ENCODE data around the gene SLC38A1.

DNA sequence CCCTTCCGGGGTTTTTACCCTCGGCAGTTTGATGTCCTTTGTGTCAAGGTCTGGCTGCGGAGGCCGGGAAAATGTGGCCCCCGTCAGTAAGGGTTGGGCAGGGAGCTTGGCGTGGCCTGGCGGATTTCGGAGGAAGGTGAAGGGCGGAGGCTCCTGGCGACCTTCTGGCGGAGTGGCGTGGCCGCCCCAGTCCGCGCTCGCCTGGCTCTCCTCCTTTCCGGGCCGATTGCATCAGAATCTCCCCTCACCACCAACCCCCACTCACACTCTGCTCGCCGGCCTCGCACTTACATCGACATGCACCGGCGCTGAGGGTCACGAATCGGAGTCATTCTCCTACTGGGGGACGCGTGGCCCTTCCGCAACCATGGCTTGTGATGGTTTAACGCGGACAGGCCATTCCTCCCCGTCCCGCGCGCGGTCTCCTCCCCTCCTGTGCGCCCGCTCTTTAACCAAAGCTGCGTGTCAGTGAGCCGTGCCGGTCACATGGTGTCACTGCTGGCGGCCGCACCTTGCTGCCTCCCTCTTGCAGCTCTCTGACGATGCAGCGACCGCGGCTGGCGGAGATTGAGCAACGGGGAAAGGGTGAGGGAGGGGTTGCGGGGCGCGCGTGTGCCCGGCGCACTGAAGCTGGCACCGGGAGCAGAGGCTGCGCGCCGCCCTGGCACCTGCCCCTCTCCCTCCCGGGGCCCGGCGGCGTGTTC is at the start of gene SLC38A1:
SLC38A1 (minus strand) TSS at position 470 of the 704 bp plus-strand sequence.
- PRO-cap = bidirectional peak, plus-strand start at position 266 of the sequence, minus-strand start at position 174 of the sequence; bidirectional peak, plus-strand start at position 624 of the sequence, minus-strand start at position 439 of the sequence
- RAMPAGE, long total RNA, 4 experiments = start-site peak on the plus strand in 2 of 4 experiments, centred at positions 89 to 489 of the sequence, 6 reads per replicate; start-site peak on the minus strand in 4 of 4 experiments, centred at positions 176 to 479 of the sequence, 126 to 2,933 reads per replicate

GRCh38 chr12:46371423-46371915 is 1.1 kb downstream of the SLC38A2 start:
- PRO-cap = bidirectional peak, plus-strand start at chr12:46371542, minus-strand start at chr12:46371389
- RAMPAGE, long total RNA, 4 experiments = no peak in any of the 4 experiments

GRCh38 chr12:46585765-46586297 is 213.3 kb upstream of the SLC38A2 start:
- PRO-cap = no peak
- RAMPAGE, long total RNA, 4 experiments = no peak in any of the 4 experiments

DNA sequence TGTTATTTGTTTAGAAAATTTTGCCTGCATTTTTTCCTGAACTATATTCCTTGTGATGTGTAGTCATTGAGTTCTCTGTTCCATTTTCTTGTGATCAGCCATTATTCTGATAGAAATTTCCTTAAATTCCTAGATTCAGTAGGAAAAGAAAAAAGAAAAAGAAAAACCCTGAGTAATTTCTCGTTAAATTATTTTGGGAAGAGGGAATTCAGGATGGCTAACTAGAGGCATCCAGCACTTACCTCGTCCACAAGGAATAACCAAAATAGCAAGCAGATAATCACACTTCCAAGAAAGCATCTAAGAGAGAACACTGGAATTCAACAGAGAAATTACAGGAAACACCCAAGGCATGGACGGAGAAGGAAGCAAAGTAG is 222.7 kb downstream of the SLC38A4 start:
- PRO-cap = no peak
- RAMPAGE, long total RNA, 4 experiments = no peak in any of the 4 experiments

GRCh38 chr12:46669606-46670270 is 156.1 kb downstream of the SLC38A4 start:
- PRO-cap = no peak
- RAMPAGE, long total RNA, 4 experiments = no peak in any of the 4 experiments

GRCh38 chr12:46738171-46738998 is 87.4 kb downstream of the SLC38A4 start:
- PRO-cap = no peak
- RAMPAGE, long total RNA, 4 experiments = no peak in any of the 4 experiments

DNA sequence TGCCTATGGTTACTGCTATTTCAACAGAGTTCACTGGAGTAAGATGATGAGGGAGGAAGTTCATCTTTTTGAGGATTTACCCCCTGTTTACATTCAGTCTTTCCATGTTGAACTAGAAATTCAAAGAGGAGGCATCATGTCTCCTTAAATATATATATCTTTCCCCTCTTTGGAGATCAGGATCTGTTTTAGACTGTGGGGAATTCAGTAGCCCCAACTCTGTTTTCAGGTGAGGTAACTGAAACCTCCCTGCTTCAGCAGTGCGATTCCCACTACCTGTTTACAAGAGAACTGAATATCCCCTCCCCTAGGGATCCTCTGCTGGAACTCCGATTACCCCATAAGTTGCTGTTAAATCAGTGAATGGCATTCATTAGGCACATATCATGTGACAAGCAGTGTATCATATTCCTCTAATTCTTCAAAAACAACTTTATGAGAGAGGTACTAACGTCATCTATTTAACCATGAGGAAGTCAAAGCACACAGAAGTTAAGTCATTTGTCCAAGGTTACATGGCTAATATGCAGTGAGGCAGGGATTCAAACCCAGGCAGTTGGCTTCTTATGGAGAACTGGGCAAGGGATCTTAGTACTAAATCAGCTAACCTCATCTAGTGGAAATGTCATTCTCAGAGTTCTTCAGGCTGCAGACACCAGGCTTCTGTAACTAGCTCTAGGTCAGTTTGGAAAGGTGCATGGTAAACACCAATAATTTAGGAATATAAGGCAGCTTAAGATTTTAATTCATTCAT is 44.0 kb upstream of the PCED1B start:
- PRO-cap = no peak
- RAMPAGE, long total RNA, 4 experiments = no peak in any of the 4 experiments

DNA sequence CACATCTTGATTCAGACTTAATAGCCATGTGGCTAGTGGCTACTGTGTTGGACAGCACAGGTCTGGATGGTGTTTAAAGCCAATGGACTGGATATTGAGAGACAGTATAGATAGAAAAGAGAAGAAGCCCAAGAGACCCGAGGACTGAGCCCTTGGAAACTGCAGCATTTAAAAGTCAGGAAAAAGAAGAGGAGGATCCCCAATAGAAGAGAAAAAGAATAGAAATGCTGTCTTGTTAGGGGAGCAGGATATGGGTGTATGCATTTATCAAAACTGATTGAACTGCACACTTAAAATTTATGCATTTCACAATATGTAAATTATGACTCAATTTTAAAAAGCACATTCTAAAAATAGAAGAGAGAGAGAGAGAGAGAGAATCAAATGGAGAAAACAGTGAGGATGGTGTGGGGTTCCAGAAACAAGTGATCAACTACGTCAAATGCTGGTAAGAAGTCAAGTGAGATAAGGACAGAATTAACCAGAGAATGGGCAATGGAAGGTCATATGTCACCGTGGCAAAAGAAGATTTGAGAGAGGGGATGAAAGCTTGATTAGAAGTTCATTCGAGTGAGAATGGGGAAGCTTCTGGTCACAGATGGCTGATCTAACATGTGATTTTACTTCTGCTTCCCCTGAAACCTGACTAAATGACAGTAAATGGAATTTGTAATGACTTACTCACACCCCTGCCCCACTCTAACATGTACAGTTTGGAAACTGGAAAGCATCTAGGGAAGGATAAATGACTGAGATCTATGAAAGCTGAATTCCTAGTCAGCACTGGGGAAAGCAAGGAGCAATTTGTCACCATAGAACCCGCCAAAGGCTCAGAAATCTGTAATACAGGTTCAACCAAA is 276.4 kb upstream of the AMIGO2 start:
- PRO-cap = no peak
- RAMPAGE, long total RNA, 4 experiments = no peak in any of the 4 experiments

DNA sequence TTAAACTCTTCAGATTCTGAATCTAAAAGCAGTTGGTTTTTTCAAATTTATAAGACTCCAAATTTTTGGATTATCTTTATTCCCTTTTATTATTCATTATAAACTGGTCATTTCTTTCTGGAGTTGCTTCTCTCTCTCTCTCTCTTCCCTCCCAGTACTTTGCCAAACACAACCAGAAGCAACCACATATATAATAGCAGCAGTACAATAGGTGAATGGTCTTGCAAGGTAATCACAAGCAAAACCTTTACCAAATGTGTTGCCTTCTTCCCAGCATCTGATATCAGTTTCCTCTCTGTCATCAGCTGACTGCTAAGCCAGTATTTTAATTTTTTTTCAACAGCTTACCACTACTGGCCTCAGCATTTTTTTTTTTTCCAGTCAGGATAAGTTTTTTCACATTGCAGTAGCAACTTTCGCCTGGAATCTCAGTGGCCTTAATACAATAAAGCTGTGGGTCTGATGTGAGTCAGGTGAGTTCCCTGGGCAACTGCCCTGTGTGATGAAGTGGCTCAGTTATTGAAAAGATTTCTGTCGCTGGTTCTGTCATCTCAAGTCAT is 282.4 kb upstream of the AMIGO2 start:
- PRO-cap = no peak
- RAMPAGE, long total RNA, 4 experiments = no peak in any of the 4 experiments

DNA sequence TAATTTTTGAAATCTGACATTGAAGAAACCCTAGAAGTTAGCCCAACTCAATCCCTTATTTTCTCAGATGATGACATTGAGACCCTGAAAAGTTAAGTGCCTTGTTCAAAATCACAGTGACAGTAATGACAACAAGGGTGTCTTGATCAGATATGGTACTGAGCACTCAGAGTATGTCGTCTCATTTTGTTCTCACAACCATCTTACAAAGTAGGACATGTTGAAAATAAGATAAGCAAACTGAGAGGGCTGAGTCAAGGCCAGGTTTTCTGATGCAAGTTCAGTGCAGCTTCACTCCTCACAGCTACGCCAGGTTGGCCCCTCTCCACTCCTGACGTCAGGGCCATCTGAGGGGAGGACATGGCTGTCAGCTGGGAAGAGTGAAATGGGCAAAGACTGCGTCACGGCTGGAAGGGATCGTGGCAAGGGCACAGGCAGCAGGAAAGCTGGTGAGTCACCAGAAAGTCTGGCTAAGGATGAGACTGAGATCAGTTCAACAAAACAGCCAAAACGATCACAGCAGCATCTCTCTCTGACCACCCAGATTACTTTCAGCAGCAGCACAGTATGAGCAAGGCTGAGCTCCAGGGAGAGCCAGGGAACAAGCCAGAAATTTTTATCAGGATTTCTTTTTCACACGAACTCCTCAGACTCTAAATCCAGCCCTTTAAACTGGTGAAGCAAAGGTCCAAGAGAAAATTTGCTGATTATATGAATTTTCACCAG is 297.7 kb upstream of the AMIGO2 start:
- PRO-cap = bidirectional peak, plus-strand start at position 499 of the sequence, minus-strand start at position 205 of the sequence
- RAMPAGE, long total RNA, 4 experiments = no peak in any of the 4 experiments

- PRO-cap = no peak
- RAMPAGE, long total RNA, 4 experiments = no peak in any of the 4 experiments
Observed at GRCh38 chr12:47378871-47379188, 299.1 kb upstream of the AMIGO2 start.

GRCh38 chr12:47636910-47637339 is 68.9 kb downstream of the RPAP3 start:
- PRO-cap = no peak
- RAMPAGE, long total RNA, 4 experiments = no peak in any of the 4 experiments

DNA sequence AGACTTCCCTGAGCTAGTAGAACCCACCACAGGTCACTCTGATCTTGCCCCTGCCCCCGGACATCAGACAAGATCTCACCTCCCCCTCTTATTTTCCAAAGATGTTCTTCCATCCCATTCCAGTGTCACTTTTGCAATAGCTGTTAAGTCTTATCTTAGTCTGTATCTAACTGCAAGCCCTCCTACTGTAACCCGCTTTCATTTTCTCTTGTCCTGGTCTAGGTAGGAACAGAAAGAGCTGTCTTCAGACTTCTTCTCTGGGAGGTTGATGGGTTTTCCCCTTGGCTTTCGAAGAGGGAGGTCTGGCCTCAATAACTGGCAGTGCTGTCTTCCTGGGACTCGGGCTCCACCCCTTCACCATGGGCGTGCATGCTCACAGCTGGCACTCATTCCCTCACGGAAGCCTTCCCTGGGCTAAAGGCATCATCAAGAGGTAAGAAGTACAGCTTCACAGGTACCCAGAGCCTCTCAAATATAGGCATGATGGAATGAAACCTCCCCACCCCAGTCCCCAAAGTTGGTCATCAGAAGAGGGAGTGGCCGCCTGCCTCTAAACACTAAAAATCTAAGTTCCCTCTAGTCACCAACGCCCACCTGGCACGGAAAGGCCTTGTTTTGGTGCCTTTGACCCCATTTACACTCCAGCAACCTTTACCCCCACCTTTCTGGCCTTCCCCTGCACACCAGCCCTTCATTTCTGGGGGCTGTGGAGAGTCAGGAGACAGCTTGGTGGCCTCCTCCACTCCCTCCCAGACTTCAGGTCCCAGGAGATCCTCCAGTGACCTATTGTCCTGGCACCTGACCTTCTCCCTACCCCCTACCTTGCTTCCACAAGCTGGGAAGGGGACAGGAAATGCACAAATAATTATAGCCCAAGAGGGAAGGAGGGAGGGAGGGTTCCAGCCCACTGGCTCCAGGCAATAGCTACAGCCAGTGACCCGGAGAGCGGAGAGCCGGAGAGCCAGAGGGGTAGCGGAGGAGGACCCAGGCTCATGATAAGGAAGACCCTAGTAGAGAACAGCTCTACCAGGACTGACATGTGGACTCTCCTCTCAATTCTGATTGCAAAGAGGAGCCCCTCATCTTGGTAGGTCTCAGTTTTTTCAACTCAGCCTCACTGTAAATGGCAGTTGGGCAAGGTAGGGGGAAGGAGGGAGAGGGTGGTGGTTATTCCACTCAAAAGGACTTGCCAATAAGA is 2.8 kb downstream of the RAPGEF3 start:
- PRO-cap = bidirectional peak, plus-strand start at position 695 of the sequence, minus-strand start at position 476 of the sequence
- RAMPAGE, long total RNA, 4 experiments = start-site peak on the plus strand in 2 of 4 experiments, centred at positions 596 to 902 of the sequence, 5 to 11 reads per replicate

DNA sequence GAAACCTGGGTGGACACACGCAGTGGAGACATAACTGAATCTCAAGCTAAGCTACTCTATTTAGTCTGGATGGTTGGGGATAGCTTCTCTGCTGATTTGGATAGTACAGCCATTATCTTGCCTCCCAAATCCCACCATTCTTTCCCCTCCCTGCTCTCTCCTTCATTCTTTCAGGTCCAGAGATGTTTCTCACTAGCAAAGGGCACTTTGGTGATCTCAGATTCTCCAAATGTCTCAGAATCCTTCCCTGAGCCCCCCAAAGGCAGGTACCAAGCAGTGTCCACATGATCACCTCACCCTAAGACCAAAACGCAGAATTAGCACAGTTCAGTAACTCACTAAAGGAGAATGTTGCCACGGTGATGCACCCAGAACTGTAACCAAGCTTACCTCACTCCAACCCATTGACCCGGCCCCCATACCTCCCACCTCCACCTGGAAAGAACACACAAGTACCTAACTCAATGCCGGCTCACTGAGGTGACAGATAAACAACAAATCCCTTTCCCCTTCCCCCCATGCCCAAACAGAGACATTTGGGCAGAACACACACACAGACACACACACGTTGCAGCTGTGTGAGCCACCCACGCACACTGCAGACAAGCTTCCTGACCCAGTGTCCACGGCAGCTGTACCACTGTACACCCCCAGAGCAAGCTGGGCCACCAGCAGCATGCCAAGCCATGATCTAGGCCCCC is 1.4 kb downstream of the RAPGEF3 start:
- PRO-cap = no peak
- RAMPAGE, long total RNA, 4 experiments = no peak in any of the 4 experiments

DNA sequence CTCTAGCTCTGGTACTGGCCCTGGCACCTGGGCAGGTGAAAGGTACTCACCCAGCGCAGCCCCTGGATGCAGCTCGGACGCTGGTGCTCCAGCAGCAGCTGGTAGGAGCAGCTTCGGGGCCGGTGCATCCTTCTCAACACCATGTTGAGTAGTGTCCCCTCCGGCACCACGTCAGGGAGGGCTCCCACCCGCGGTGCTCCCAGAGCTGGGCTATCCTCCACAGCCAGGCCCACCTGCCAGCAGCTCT is 941 bp downstream of the RAPGEF3 start:
- PRO-cap = no peak
- RAMPAGE, long total RNA, 4 experiments = no peak in any of the 4 experiments

DNA sequence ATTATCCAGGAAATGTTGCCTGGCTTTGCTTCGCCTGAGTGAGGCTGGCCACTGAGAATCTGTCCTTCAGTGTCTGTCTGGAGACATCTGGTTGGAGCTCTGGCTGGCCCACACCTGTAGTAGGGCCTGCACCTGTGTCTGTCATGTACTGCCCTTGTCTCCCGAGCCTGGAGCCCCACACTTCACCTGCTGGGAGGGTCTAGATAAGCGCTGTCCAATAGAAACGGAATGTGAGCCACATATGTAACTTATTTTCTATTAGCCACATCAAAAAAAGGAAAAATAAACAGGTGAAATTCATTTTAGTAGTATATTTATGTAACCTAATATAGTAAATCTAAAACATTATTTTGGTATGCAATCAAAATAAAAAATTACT is 9.9 kb upstream of the HDAC7 start:
- PRO-cap = no peak
- RAMPAGE, long total RNA, 4 experiments = no peak in any of the 4 experiments

- PRO-cap = no peak
- RAMPAGE, long total RNA, 4 experiments = no peak in any of the 4 experiments
Observed at GRCh38 chr12:47832263-47832864, 12.7 kb upstream of the HDAC7 start.

- PRO-cap = no peak
- RAMPAGE, long total RNA, 4 experiments = no peak in any of the 4 experiments
Observed at GRCh38 chr12:47842944-47843798, 23.5 kb upstream of the HDAC7 start.

GRCh38 chr12:47858665-47859350 is 39.1 kb upstream of the HDAC7 start:
- PRO-cap = no peak
- RAMPAGE, long total RNA, 4 experiments = no peak in any of the 4 experiments

DNA sequence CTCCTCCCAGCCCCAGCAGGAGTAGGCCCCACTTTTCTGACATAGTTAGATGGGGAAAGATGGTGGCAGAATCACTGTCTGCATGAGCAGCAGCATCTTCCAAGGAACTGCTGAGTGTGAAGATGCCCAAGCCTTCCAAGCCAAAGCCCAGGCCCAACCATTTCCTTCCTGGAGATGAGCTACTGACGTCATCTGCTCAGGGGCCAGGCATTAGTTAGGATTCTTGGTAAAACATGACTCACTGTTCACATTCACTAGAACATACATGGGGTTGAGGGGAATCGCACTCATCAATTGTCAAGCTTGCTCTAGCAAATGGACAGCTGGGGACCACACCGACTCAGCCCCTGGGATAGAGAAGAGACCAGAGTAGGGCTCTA is 37.2 kb downstream of the VDR start:
- PRO-cap = no peak
- RAMPAGE, long total RNA, 4 experiments = no peak in any of the 4 experiments

Measured in esophagus muscularis mucosa (tissue), 4 donors.